HepG2 (cell line): Measurements from ENCODE around the genes INTS6, NEK3 and CKAP2.

- RRBS, 2 experiments: no CpG with 5 or more reads among the region's 10 CpGs
CAGE:
- cytosol, long polyA minus RNA: no peak
- cytosol, long polyA plus RNA: no peak
- long polyA plus RNA: no peak
- nucleus, long polyA minus RNA: no peak
- nucleus, long polyA plus RNA: no peak
Observed at GRCh38 chr13:50935187-50936261, 25.9 kb downstream of the RNASEH2B start.

- RRBS, 2 experiments: no CpG with 5 or more reads among the region's 11 CpGs
CAGE:
- cytosol, long polyA minus RNA: no peak
- cytosol, long polyA plus RNA: no peak
- long polyA plus RNA: no peak
- nucleus, long polyA minus RNA: no peak
- nucleus, long polyA plus RNA: no peak
Observed at GRCh38 chr13:51066412-51066881, 44.6 kb downstream of the C13orf42 start.

- RRBS, 2 experiments: 4% methylated on average over 24 of the region's 56 CpGs
CAGE:
- cytosol, long polyA minus RNA: no peak
- cytosol, long polyA plus RNA: start-site peak on the minus strand at chr13:51452435-51453047, 21 and 30 reads in 2 replicates
- long polyA plus RNA: start-site peak on the minus strand at chr13:51453015-51453039, 65 and 68 reads in 2 replicates
- nucleus, long polyA minus RNA: no peak
- nucleus, long polyA plus RNA: no peak
Observed at GRCh38 chr13:51452418-51453145, at the start of gene INTS6. Gene INTS6, minus strand, starts transcription at chr13:51453036.

DNA sequence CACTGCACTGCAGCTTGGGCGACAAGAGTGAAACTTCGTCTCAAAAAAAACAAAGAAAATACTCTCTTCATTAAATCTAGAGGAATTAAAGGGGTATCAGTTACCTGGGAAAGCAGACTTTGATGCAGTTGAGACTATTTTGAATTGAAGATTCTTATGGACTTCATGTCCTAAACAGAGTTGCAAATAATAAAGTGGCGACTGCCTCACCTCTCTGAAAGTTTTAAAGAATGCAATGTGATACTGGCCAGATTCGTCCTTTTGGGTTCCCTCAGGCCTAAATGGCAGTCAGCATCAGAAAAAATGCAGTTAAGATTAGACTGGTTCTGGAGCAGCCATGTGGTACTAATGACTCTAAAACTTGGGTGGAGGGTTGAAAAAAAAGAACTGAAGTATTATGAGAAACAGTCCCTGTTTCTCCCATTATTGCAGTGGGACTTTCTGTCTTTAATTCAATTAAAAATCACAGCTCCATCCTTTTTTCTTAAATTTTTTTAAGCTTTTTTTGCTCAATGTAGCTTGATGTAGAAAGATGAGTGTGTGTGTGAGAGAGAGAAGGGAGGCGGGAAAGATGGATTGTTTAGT is 37.3 kb downstream of the WDFY2 start:
- RRBS, 2 experiments: no CpG with 5 or more reads among the region's 5 CpGs
CAGE:
- cytosol, long polyA minus RNA: no peak
- cytosol, long polyA plus RNA: no peak
- long polyA plus RNA: no peak
- nucleus, long polyA minus RNA: no peak
- nucleus, long polyA plus RNA: no peak

DNA sequence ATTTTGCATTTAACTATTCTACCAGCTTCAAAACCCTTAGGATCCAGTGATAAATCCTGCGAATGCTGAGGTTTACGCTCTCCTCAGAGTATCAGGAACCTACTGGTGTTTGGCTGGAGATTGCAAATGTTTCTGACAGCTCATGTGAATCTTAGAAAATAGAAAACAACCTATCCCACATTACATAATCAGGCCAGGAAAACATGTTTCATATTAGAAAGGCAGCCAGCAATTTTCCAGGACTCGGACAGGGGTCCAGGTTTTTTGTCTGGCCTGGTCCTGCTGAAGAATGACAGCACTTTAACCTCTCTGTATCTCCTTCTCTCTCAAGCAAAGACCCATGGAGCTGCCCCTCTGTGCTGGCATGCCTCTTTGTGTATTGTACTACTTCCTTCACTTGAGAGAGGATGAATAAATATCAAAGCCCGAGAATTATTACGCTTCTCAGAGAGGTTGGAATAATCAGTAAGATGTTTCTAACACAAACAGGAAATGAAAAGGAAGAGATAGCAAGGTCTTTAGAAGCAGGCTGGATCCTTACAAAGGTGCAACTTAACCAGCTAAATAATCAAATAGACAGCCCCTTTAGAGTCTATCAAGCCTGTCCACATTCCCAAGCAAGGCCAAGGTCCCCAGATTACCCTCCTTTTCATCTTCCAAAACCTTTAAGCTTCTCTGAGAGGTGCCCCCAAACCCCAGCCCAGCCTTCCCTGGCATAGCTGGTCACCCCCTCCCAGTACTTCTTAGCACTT is 17.1 kb downstream of the DHRS12 start:
- RRBS, 2 experiments: no CpG with 5 or more reads among the region's 5 CpGs
CAGE:
- cytosol, long polyA minus RNA: no peak
- cytosol, long polyA plus RNA: no peak
- long polyA plus RNA: no peak
- nucleus, long polyA minus RNA: no peak
- nucleus, long polyA plus RNA: no peak

- RRBS, 2 experiments: no CpG with 5 or more reads among the region's 12 CpGs
CAGE:
- cytosol, long polyA minus RNA: no peak
- cytosol, long polyA plus RNA: no peak
- long polyA plus RNA: no peak
- nucleus, long polyA minus RNA: no peak
- nucleus, long polyA plus RNA: no peak
Observed at GRCh38 chr13:51815757-51816173, 11.8 kb upstream of the DHRS12 start.

GRCh38 chr13:51959639-51960178 is 51.5 kb downstream of the ATP7B start:
- RRBS, 2 experiments: no CpG with 5 or more reads among the region's 4 CpGs
CAGE:
- cytosol, long polyA minus RNA: no peak
- cytosol, long polyA plus RNA: no peak
- long polyA plus RNA: no peak
- nucleus, long polyA minus RNA: no peak
- nucleus, long polyA plus RNA: no peak

DNA sequence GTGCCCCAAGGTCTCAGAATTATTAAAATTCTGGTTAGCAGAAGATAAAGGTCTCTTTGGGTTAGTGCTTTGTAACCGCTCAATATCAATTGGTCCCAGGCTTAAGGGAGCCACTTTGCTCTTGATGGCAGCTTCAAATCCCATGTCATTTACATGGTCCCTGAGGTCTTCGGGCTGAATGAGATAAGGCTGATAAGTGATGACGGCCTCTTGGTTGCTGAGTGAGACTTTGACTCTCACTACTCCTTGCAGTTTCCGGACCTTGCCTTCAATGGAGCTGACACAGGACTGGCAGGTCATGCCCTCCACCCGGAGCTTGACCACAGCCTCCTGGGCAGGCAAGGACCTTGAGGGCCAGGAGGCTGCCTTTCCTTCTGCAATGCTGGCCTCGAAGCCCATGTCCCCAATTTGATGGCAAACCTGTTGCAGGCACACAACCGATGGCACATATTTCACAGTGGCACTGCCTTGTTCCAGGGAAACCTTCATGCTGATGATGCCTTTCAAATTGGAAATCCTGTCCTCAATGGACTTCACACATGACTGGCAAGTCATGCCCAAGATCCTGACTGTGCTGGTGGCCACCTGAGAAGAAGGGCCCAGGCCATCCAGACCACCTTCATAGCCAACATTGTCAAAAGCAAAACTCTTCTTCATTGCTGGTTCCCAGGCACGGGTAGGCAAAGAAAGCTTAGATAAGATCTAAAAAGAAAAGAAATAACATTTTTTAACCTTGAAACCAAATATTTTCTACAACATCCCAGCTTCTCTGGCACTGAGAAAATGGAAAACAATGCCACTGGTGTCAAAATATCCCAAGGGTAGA is 36.6 kb downstream of the ATP7B start:
- RRBS, 2 experiments: 93 to over 99% methylated on average over 2 of the region's 8 CpGs
CAGE:
- cytosol, long polyA minus RNA: no peak
- cytosol, long polyA plus RNA: no peak
- long polyA plus RNA: no peak
- nucleus, long polyA minus RNA: no peak
- nucleus, long polyA plus RNA: no peak

DNA sequence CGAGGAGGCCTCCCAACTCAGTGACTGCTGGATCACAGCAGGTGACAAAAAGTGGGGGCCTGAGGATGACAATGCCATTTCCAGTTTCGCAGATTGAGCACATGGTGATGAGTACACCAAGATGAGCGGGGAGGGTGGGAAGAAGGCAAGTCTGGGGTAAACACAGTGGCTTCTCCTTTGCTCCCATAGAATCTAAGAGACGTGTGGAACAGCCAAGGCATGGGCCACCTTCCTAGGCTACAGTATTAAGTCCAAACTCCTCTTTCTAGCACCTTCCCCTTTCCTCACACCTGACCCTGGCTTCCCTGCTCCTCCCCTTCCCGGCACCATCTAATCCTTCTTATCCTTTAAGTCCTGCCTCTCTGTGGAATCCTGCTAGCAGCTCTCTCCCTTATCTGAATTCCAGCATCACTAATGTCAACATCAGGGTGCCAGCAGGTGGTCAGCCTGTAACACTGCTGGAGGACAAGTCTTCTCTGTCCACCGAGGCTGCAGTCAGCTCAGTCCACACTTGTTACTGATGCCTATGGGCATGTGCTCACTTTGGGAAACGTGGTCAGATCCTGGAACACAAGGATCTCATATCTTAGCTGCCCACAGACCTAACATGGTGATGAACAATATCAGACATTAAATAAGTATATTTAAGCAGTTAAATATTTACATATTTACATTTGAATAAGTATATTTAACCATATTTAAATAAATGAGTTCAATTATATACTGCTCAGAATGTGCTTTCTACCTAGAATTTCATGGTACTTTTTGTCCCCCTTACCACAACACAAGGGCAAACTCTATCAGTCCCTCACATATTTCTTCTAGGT is 13.3 kb downstream of the ATP7B start:
- RRBS, 2 experiments: no CpG with 5 or more reads among the region's 7 CpGs
CAGE:
- cytosol, long polyA minus RNA: no peak
- cytosol, long polyA plus RNA: no peak
- long polyA plus RNA: no peak
- nucleus, long polyA minus RNA: no peak
- nucleus, long polyA plus RNA: no peak

- RRBS, 2 experiments: 2% methylated on average over 17 of the region's 78 CpGs
CAGE:
- cytosol, long polyA minus RNA: no peak
- cytosol, long polyA plus RNA: no peak
- long polyA plus RNA: no peak
- nucleus, long polyA minus RNA: no peak
- nucleus, long polyA plus RNA: start-site peak on the minus strand at chr13:52159560-52159597, 258 and 351 reads in 2 replicates; start-site peak on the minus strand at chr13:52159768-52159861, 98 and 193 reads in 2 replicates
Observed at GRCh38 chr13:52159113-52160067, at the start of gene NEK3. Gene NEK3, minus strand, starts transcription at chr13:52159597.

- RRBS, 2 experiments: no CpG with 5 or more reads among the region's 12 CpGs
CAGE:
- cytosol, long polyA minus RNA: no peak
- cytosol, long polyA plus RNA: no peak
- long polyA plus RNA: no peak
- nucleus, long polyA minus RNA: no peak
- nucleus, long polyA plus RNA: no peak
Observed at GRCh38 chr13:52407426-52407724, 1.4 kb upstream of the THSD1 start.

- RRBS, 2 experiments: 7% methylated on average over 3 of the region's 83 CpGs; no CpG with 5 or more reads in 1 of the 2 experiments
CAGE:
- cytosol, long polyA minus RNA: no peak
- cytosol, long polyA plus RNA: start-site peak on the plus strand at chr13:52455432-52455505, 68 and 131 reads in 2 replicates
- long polyA plus RNA: start-site peak on the plus strand at chr13:52455454-52455503, 173 and 34 reads in 2 replicates
- nucleus, long polyA minus RNA: no peak
- nucleus, long polyA plus RNA: start-site peak on the plus strand at chr13:52455457-52455506, 89 and 264 reads in 2 replicates
Observed at GRCh38 chr13:52455198-52456243, at the start of gene CKAP2. Gene CKAP2, plus strand, starts transcription at chr13:52455478.

- RRBS, 2 experiments: 29 to 39% methylated on average over 24 to 27 of the region's 60 CpGs
CAGE:
- cytosol, long polyA minus RNA: no peak
- cytosol, long polyA plus RNA: no peak
- long polyA plus RNA: no peak
- nucleus, long polyA minus RNA: no peak
- nucleus, long polyA plus RNA: no peak
Observed at GRCh38 chr13:52851151-52852139, 3.0 kb upstream of the PCDH8 start.

- RRBS, 2 experiments: no CpG with 5 or more reads among the region's 5 CpGs
CAGE:
- cytosol, long polyA minus RNA: no peak
- cytosol, long polyA plus RNA: no peak
- long polyA plus RNA: no peak
- nucleus, long polyA minus RNA: no peak
- nucleus, long polyA plus RNA: no peak
Observed at GRCh38 chr13:55410429-55410943, 1730.2 kb upstream of the PRR20A start.

DNA sequence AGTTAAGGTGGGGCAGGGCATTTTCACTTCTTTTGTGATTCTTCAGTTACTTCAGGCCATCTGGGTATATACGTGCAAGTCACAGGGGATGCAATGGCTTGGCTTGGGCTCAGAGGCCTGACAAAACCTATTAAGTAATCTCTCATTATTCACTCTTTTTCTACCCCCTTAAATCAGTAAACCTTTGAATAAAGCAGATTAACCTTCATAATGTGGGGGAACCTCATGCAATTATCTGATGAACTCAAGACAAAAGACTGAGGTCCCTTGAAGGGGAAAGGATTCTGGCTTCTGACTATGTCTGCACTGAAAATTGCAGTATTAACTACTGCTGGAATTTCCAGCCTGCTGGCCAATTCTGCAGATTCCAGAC is 1480.1 kb upstream of the PRR20A start:
- RRBS, 2 experiments: no CpG with 5 or more reads among the region's 1 CpG
CAGE:
- cytosol, long polyA minus RNA: no peak
- cytosol, long polyA plus RNA: no peak
- long polyA plus RNA: no peak
- nucleus, long polyA minus RNA: no peak
- nucleus, long polyA plus RNA: no peak

DNA sequence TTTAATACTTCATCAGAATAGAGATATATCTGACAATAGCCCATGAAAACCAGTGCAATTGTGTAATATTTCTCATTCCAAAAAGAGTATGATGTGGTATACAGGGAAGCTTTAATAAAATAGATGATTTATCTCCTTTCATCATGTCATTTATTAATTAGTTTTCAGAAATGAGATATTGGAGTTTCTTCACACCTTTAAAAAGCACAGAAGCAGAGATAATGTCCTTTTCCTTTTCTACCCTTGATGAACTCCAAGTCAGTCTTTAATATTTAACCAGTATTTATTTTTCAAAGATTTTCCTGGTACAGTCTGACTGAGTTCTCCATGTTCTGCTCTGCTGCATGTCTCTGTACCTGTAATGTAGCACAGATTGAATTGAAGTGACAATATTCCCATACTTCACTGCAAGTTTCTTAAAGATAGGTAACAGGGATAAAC is 1323.8 kb upstream of the PRR20A start:
CAGE:
- cytosol, long polyA minus RNA: no peak
- cytosol, long polyA plus RNA: no peak
- long polyA plus RNA: no peak
- nucleus, long polyA minus RNA: no peak
- nucleus, long polyA plus RNA: no peak

DNA sequence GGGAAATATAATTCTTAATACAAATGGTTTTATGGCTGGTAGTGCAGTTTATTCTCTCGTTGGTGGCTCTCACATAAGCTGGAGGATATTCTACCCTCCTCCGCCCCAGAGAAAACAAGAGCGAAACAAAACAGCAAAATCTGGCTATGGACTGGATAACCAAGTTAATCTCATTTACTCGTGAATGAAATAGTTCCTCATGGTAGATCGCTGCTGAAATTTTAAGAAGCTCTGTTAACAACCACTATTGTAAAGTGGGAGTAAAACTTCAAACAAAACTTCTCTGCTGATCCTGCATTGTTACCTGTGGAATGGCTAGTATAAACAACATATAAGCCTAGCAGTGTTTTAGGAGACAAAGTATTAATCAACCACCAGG is 30.2 kb upstream of the PCDH17 start:
- RRBS, 2 experiments: no CpG with 5 or more reads among the region's 5 CpGs
CAGE:
- cytosol, long polyA minus RNA: no peak
- cytosol, long polyA plus RNA: no peak
- long polyA plus RNA: no peak
- nucleus, long polyA minus RNA: no peak
- nucleus, long polyA plus RNA: no peak

DNA sequence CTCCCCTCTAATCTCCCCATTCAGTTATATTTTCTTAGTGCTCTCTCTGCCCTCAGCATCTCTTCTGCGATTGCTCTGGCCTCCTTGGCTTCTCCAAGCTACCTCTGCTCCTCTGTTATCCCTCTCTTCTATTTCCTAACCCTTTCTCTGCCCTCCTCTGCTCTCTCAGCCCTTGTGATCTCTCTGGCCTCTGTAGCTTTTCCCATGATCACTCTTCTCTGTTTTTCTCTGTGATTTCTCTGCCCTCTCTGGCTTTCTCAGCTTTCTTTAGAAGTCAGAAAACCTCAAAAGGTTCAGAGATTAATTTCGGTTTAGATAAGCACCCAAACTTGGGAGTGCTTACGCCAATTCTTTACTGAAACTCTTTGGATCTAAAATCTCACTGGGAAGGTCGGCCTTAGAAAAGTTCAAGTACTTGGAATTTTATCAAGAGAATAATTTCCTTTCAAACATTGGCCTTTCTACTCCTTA is 795.0 kb downstream of the DIAPH3 start:
- RRBS, 2 experiments: no CpG with 5 or more reads among the region's 4 CpGs
CAGE:
- cytosol, long polyA minus RNA: no peak
- cytosol, long polyA plus RNA: no peak
- long polyA plus RNA: no peak
- nucleus, long polyA minus RNA: no peak
- nucleus, long polyA plus RNA: no peak

DNA sequence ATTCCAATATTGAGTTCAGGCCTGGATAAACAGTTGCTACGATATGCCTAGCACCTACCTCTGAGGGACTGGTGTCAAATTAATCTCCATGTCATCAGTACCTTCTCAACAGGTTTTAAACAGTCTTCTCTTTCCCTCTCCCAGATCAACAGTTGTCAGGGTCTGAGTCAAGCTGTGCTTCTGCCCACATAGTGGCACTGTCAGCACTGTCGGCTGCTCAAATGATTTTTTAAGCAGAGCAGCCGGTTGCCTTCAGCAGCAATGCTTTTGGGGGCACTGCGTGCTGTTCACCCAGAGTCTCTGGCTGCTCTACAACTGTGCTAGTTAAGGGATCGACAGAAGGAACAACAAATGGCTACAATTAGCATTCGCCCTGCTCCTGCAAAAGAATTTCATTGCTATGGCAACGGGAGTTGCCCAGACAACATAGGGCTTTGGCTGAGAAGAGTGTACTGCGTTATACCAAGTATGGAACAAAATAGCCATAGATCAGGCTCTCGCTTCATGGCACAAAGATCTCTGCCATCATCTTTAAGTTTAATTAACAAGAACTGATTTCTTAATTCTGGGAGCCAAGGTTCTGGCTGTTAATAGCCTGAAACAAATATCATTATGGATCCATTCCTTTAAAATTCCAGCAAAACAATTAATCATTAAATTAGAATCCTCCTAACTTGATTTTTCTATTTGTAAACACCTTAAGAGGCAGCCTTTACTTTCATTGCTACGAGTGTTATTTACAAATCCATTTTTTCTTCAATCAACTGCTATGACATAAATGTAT is 412.8 kb downstream of the DIAPH3 start:
- RRBS, 2 experiments: no CpG with 5 or more reads among the region's 10 CpGs
CAGE:
- cytosol, long polyA minus RNA: no peak
- cytosol, long polyA plus RNA: no peak
- long polyA plus RNA: no peak
- nucleus, long polyA minus RNA: no peak
- nucleus, long polyA plus RNA: no peak

GRCh38 chr13:60012932-60013389 is 150.8 kb downstream of the DIAPH3 start:
- RRBS, 2 experiments: no CpG with 5 or more reads among the region's 6 CpGs
CAGE:
- cytosol, long polyA minus RNA: no peak
- cytosol, long polyA plus RNA: no peak
- long polyA plus RNA: no peak
- nucleus, long polyA minus RNA: no peak
- nucleus, long polyA plus RNA: no peak